ENCODE results near the genes GNAZ and SLC2A11.

DNA sequence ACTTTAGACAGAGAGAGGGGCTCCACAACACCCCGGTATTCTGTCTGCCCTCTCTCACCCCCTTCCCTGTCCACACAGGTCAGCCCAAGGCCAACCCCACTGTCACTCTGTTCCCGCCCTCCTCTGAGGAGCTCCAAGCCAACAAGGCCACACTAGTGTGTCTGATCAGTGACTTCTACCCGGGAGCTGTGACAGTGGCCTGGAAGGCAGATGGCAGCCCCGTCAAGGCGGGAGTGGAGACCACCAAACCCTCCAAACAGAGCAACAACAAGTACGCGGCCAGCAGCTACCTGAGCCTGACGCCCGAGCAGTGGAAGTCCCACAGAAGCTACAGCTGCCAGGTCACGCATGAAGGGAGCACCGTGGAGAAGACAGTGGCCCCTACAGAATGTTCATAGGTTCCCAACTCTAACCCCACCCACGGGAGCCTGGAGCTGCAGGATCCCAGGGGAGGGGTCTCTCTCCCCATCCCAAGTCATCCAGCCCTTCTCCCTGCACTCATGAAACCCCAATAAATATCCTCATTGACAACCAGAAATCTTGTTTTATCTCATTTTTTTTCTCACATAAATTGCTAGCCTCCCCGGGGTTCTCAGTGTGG is 7.8 kb downstream of the IGLL5 start:
- PRO-cap = no peak
- RRBS = 12% methylated on average over 1 of the region's 13 CpGs

GRCh38 chr22:22899237-22899879 is 11.7 kb downstream of the IGLL5 start:
- PRO-cap = no peak
- RRBS = no CpG with 5 or more reads among the region's 7 CpGs

GRCh38 chr22:23069516-23070686 is at the start of gene GNAZ:
Gene GNAZ (plus strand): TSS chr22:23070519.
- PRO-cap = bidirectional peak, plus-strand start at chr22:23070325, minus-strand start at chr22:23070101; unidirectional peak, plus-strand start at chr22:23070546
- RRBS = 4% methylated on average over 55 of the region's 126 CpGs

DNA sequence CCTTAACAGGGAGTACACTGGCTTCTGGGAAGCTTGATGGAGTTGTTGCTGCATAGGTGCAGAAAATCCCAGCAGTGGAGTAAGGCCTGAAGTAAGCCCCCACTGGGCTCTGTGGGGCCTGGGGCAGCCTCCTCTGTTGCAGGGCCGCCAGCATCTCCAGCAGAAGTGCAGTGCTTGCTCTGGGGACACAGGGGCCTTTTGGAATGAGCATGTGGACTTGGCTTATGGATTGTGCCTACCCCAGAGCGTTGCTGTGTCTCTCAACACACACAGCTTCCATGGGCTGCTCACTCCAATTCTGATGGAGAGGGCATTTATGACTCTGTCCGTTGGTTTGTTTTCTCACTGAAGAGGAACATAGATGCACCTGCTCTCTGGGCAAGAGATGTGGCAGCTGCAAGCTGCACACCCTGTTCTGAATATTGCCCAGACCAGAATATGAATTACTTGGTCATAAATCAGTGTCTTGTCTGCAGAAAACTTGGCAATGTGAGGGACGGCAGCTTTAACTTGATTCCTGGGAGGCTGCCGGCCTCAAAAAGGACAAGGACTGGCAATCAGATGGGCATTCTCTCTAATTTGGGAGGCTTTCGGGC is 32.2 kb downstream of the BCR start:
- PRO-cap = no peak
- RRBS = no CpG with 5 or more reads among the region's 6 CpGs

GRCh38 chr22:23284757-23285617 is 104.7 kb downstream of the BCR start:
- PRO-cap = no peak
- RRBS = no CpG with 5 or more reads among the region's 19 CpGs

GRCh38 chr22:23305813-23306335 is 125.6 kb downstream of the BCR start:
- PRO-cap = no peak
- RRBS = 96% methylated on average over 1 of the region's 13 CpGs

- PRO-cap = no peak
- RRBS = no CpG with 5 or more reads among the region's 24 CpGs
These were observed 61.5 kb downstream of the IGLL1 start for GRCh38 chr22:23518306-23519249.

- PRO-cap = bidirectional peak, plus-strand start at chr22:23536332, minus-strand start at chr22:23536064
- RRBS = no CpG with 5 or more reads among the region's 14 CpGs
These were observed 43.9 kb downstream of the IGLL1 start for GRCh38 chr22:23535882-23536982.

GRCh38 chr22:23537784-23538676 is 42.1 kb downstream of the IGLL1 start:
- PRO-cap = no peak
- RRBS = no CpG with 5 or more reads among the region's 18 CpGs

DNA sequence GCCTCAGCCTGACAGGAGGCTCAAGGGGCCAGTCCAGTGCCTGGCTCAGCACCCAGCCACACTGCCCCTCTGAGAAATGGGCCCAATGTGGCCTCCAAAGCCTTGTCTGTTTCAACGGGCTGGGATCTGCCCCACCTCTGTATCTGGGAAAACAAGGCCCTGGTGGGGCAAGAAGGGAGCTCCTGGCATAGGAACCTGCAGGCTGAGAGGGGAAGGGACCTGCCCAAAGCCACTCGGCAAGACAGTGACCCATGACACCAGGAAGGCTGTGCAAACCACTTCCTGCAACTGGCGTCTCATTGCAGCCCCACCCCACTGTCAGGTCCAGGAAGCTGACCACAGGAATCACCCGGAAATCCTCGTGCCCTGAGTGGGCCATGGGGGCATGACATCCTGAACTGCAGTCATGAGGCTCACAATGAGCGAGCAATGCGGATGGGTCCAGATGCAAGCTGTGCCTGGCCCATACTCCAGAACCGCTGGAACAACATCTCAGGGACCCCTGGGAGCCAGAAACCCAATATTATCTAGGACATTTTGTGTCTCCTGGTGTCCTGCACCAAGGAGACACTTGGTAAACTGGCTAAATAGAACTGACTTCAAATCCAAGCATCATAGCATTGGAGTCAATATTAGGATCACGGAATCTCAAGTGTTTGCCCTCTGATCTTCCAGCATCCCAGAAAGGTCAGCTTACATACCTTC is 14.8 kb upstream of the RGL4 start:
- PRO-cap = no peak
- RRBS = no CpG with 5 or more reads among the region's 9 CpGs

- PRO-cap = no peak
- RRBS = no CpG with 5 or more reads among the region's 12 CpGs
These were observed 23.4 kb downstream of the RGL4 start for GRCh38 chr22:23714238-23714649.

DNA sequence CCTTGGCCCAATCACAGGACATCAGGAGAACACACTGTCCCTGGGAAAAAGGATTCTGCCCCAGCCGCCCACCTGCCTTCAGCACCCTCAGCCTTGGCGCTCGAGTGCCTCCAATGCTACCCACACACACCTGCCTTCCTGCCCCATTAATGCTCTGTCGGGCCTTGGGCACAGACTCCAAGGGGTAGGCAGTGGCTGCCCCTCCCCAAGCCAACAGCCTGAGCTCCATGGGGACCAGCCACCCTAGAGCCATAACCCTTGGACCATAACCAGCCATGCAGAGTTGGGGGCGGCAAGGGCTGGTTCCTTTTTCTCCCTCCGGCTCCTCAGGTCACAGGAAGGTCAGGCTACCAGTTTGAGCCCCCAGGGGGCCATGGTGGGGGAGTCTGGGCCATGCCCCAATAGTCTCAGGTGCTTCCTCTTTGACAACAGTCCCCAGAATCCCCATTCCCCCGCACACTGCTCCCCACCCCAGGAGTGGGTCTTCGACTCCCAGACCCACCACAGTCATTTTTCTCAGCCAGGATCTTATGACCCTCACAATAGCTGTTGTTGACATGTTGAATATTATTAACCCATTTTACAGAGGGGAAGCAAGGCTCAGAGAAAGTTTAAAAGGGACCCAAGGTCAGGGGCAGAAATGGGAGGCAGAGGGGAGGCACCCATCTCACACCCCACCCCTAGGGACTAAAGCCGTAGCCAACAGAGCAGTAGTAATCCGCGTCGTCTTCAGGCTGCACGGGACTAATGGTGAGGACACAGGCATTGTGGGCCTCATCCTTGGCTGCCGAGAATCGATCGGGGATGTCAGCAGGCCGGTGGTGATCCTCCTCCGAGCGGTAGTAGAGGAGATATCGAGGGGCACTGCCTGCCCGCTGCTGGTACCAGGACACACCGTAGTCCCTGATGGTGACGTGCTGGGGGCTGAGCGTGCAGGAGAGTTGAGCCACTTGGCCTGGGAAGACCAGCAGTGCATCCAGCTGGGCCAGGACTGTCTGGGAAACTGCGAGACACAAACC is 1.6 kb upstream of the ZNF70 start:
- PRO-cap = no peak
- RRBS = no CpG with 5 or more reads among the region's 25 CpGs

DNA sequence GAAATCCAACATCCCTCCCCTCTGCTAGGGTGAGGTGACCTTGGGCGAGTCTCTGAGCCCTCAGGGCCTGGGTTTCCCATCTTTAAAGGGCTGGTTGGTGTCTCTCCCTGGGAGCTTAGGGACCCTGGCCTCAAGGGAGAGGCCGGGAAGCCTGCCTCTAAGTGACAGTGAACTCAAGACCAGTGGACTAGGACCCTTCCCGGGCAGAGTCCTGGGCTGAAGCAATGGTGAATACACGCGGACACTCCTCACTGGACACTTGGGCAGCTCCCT is 786 bp downstream of the CHCHD10 start:
- PRO-cap = unidirectional peak, plus-strand start at position 206 of the sequence
- RRBS = 0% methylated on average over 1 of the region's 5 CpGs

DNA sequence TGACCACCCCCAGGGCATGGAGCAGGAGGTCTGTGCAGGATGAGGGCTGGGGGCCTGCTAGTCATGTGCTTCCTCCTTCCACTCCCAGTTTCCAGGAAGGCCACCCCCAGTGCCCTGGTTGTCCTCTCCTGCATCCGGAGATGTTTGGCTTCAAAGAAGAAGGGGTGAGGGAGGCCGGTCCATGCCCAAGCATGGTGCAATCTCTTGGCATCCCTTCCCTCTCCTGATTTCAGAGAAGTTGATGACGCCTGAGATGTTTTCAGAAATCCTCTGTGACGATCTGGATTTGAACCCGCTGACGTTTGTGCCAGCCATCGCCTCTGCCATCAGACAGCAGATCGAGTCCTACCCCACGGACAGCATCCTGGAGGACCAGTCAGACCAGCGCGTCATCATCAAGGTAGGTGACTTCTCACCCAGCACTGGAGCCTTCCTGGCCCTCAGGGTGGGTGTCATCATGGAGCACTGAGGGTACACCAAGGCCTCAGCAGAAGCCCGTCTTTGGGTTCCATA is 22.2 kb downstream of the DERL3 start:
- PRO-cap = no peak
- RRBS = no CpG with 5 or more reads among the region's 12 CpGs

DNA sequence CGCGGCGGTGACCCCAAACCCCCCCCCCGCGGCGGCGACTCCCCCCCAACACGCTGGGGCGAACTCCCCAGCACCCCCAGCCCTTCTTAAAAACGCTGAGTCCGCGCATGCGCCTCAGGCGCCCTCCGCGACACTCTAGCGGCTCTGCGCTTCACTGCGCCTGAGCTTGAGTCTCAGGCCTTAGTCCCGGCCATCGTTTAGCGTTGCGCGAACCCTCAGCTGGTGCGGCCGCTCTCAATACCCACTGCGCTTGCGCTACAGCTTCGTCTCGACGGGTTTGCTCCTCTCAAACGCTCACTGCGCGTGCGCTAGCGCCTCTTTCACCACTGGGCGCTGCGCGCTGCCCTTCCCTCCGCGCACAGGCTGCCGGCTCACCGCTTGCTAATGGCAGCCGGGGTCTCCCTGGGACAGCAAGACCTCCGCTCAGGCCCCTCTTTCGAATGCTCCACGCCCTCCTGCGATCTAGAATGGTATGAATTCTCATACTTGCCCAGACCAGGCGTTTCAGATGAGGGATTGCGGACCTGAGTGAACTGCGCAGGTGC is at the start of gene SLC2A11:
Gene SLC2A11 (plus strand): TSS at position 316 of the 545 bp plus-strand sequence.
- PRO-cap = bidirectional peak, plus-strand start at position 297 of the sequence, minus-strand start at position 199 of the sequence
- RRBS = no CpG with 5 or more reads among the region's 51 CpGs

GRCh38 chr22:23897147-23897694 is 3.0 kb downstream of the MIF start:
- PRO-cap = no peak
- RRBS = no CpG with 5 or more reads among the region's 4 CpGs

- PRO-cap = no peak
- RRBS = no CpG with 5 or more reads among the region's 14 CpGs
These were observed 3.9 kb downstream of the GSTT4 start for GRCh38 chr22:24001277-24001772.

DNA sequence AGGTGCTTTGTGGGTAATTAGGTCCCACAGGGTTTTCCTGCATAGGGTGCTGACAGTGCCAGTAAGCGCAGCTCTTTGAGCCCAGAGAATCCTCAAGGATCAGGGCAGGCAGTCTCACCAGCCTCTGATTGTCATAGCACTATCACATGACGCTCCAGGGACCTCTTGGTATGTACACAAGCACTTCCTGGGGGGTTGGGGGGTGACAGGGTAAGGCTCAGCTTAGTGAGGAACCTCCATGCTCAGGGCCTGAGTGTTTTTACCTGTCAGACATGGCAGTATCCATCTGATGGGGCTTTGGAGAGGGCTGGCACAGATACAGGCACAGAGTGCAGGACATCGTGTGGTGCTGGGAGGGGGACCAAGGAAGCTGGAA is 27.9 kb upstream of the SUSD2 start:
- PRO-cap = no peak
- RRBS = no CpG with 5 or more reads among the region's 3 CpGs

- PRO-cap = no peak
- RRBS = no CpG with 5 or more reads among the region's 6 CpGs
These were observed 654 bp upstream of the GGT5 start for GRCh38 chr22:24245477-24245995.

DNA sequence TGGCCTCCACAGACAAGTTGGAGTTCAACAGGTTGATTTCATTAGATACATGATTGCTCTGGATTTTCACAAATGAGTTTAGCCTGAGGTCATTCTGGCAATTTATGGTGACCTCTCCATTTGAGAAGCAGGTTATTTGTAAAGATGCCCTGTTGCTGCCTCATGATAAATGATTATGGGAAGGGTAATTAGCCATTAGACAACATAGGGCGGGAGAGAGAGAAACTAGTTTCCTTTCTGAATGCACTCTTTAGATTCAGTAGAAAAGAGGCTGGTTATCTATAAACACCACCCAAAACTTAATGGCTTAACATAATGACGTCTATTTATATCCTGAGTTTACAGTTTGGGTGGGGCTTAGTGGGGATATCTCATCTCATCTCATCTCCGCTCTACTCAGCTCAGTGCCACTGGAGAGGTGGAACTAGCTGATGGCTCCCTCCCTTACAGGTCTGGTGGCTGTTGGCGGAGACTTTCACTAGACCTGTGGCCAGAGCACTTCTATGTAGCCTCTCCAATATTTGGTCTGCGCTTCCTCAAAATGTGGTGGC is 34.9 kb upstream of the ADORA2A start:
- PRO-cap = no peak
- RRBS = no CpG with 5 or more reads among the region's 5 CpGs